Right cardiac atrium (tissue), 1 donor: ENCODE measurements around the genes MS4A4A and MS4A15.

GRCh38 chr11:59145410-59145810 is 2.8 kb downstream of the FAM111A start:
- PRO-cap: no peak

DNA sequence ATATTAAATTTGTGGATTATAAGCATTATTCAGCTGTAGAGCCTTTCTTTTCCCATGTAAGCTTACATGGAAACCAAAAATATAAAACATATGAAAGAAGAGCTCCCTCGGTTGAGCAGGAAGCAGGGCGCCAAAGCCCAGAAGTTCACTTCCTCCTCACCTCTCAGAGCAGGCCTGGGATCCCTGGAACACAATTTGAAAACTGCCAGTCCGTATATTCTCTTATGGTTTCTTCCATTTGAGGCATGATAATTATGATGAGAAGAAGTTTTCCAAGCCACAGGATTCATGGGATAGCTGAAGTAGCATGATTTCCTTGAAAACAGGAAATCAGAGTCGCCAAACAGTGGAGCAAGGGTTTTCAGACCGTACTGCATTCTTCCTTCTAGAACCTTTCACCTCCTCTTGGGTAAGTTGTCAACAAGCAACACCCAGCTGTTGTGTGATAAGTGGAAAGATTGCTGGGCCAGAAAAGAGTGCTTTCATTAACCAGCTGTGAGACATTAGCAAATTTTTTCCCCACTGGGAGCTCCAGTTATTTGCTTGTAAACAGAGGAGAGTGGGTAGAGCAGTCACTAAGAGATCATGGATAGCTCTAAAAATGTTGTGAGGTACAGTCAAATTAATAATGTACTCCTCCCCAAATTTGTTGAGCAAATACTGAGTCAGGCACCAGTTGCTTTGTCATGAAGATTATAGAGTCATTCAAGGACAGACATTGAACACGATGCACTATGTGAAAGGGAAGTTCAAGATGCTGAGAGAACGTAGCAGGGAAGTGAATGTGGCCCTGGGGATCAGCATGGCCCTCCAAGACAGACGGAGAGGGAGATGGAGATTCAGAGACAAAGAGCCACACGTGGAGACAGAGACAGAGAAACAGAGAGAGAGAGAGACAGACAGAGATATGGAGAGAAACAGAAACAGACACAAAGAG is 11.7 kb upstream of the MPEG1 start:
- PRO-cap: no peak

DNA sequence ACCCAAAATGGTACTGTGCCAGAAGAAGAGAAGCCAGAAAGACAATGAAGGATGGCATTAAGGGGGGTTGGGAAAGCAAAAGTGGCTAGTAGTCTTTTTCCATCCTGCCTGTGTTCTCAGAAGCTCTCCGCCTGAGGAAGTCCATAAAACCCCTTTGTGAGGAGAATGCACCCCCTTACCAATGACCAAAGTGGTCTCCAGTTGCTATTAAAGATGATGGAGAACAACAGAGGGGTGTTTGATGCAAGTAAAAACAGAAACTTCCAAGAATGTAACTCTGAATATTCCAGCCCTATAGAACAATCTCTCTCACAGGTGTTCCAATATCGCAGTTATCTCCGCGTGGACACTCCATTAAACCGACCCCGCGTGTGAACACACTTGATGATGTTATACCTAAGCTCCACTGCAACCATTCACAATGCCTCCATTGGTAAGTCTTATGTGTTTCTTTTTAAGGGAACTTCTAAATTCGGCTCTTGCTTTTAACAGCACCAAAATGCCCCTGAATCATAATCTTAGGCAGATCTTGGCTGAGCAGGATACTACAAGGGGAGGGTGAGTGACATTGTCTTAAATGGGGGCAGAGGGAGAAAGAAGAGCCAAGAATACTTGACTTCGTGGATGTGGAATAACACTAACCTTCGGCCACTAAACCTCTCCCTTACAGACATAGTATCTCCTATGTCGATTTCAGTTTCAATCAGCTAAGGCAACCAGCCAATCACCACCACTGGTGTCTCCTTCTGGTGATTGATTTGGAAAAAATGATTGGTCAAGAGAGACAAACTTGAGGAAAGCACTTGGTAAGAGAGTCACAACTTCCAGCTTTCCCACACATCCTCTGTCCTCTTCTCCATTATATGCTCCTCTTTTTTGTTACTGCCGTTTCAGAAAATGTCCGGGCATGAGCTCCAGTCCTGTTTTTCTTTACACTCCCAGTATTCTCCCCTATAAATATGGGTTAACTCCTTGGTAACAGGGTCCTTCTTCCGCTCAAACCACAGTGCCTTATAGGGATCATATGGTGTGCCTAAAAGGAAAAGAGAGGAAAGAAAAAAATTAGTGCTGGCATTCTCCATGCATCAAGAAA is 39.5 kb downstream of the OSBP start:
- PRO-cap: no peak

GRCh38 chr11:59706719-59707437 is 6.8 kb downstream of the OR10V1 start:
- PRO-cap: no peak

GRCh38 chr11:59891473-59892138 is 13.0 kb downstream of the OOSP3 start:
- PRO-cap: no peak

DNA sequence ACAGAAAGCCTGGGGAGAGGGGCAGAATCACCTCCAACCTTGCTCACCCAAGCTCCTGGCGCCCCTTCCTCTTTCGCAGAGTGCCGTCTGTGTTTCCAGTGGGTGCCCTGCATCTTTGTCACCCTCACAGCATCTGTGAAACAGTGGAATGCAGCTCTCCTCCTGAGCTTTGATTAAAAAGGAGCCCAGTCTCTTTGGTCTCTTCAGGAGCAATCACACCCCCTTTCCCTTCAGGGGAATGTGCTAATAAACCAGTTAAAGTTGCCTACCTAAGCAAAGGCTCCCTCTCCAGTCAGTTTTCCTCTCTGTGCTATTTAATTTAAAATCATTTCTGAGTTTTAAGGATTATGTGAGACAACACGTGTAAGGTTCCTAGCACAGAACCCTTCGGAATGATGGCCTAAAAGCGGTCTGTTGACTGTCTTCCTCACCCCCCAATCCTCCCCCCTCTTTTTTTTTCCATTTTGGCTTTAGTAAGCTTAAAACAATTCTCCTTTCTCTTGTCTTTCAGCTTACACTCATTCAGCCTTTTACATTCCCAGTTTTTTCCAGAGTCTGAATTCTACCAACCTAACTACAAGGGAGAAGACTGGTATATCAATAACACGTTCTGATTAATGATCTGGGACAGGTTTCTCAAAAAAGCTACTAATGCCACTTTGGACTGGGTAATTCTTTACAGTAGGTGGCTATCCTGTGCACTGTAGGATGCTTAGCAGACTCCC is 1.6 kb upstream of the MS4A6A start:
- PRO-cap: no peak

- PRO-cap: no peak
Observed at GRCh38 chr11:60280284-60280947, at the start of gene MS4A4A. Gene MS4A4A, plus strand, starts transcription at chr11:60280666.

DNA sequence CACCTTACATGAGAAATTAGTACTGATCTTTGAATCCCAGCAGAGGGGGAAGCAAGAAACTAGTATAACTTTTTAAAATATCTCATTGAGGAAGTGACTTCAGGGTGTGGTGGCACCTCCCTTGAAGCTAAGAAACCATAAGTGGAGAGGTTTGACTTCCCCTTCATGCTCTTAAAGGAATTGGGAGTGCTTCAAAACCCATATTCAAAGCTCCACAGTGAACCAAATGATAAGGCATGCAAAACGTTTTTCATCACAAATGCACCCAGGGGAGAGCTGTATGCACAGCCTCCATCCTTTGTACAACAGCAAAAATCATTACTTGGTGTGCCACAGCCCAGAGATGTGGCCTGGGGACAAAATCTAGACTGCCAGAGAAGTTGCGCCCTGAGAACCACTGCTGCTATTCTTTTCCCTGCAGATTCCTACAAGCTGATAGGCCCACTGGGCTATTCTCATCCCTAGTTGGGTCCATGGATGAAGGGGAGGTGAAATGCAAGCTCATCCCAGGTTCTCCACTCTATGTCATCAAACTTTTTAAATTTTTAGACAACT is 659 bp downstream of the MS4A14 start:
- PRO-cap: no peak

DNA sequence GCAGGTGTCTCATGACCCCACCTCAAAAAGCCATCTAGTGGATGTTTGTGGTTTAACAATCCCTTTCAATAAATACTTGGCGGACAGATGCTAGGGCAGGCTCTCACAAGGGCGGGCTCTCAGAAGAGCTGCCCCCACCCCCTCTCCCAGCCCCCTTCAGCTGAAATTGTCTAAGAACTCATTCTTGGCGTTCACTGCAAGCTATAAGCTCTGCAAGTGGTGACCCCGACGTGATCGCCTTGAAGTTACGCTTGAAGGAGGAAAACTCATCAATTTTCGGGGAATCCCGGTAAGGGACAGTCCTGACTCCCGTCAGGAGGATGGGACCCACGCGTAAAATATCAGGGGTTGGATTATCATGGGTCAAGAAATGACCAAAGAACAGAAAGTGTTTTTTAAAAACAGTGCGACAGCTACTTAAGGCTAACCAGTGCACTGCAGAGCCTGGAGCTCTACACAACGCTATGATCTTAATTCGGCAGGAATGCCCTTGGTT is at the start of gene MS4A15:
TSS of gene MS4A15 (plus strand) at position 98 of the 496 bp plus-strand sequence.
- PRO-cap: no peak

- PRO-cap: no peak
Observed at GRCh38 chr11:60759261-60760009, 2.8 kb downstream of the MS4A15 start.

GRCh38 chr11:60763201-60763455 is 6.5 kb downstream of the MS4A15 start:
- PRO-cap: no peak

- PRO-cap: no peak
Observed at GRCh38 chr11:60852567-60853084, 3.1 kb downstream of the PTGDR2 start.

DNA sequence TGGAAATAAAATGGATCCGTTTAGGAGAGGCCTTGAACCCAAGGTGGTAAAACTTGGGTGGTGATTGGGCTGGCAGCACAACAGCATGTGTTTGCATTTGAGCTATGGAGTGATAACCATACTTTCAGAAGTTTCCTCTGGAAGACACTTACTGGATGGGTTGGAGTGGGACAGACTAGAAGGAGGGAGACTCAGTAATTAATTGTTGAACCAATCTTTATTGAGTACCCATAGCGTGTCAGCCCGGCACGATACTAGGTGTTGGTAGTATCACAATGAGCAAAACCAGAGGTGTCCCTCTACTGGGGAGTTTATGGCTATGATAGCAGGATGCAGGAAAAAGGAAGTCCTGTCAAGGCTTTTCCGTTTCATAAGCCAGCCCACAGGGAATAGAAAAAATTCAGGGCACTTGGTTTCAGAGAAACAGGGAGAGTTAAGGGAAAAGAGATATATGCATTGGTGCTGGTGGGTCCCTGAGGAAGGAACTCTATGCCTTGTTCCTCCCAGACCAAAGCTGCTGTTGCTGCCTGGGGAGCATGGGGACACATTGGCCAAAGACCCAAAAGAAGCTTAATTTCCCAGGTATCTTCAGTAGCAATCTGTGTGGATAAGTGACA is 3.0 kb upstream of the TMEM109 start:
- PRO-cap: no peak

DNA sequence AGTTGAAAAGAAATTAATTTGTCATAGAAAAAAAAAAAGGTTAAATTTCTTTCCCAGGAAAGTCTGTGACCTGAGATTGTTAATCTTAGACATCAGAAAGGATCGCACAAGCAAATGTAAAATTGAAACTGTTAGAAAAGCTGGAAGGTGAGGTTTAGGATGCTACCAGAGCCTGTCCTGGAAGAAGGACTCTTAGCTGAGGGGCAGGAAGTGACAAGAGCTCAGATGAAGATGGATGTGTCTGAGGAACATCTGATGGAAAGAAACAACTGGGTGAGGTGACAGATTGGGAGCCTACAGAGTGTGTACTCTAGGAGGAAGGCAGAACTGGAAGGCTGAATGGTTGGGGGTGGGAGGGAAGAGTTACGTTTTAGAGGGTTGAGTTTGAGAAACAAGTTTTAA is 2.0 kb upstream of the TMEM109 start:
- PRO-cap: no peak

DNA sequence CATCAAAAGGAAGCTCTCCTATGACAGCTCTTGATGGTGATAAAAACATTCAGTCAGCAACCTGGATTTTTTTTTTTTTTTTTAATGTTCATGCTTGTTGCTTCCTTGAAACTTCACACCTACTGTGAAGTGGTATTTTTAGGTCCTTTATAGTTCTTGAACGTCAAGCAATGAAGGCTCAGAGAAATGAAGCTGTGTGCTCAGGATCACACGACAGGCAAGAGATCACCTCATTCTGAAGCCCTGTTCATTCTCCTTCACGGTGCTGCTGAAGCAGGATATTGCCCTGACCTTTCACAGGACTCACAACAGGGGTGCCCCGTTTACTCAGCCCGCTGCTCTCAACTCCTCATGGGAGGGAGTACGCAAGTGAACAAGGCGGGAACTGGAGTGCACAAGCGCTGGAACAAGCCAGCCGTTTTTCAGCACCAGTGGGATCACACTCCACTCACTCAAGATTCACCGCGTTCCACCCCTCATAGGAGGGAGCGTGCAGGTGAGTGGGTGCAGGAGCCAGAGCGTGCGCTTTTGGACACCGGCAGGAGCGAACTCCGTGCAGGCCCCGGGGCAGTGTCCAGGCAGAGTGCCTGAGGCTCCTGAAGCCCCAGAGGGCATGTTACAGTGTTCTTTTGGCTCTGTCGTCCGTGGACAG is 1.5 kb upstream of the TMEM109 start:
- PRO-cap: no peak

DNA sequence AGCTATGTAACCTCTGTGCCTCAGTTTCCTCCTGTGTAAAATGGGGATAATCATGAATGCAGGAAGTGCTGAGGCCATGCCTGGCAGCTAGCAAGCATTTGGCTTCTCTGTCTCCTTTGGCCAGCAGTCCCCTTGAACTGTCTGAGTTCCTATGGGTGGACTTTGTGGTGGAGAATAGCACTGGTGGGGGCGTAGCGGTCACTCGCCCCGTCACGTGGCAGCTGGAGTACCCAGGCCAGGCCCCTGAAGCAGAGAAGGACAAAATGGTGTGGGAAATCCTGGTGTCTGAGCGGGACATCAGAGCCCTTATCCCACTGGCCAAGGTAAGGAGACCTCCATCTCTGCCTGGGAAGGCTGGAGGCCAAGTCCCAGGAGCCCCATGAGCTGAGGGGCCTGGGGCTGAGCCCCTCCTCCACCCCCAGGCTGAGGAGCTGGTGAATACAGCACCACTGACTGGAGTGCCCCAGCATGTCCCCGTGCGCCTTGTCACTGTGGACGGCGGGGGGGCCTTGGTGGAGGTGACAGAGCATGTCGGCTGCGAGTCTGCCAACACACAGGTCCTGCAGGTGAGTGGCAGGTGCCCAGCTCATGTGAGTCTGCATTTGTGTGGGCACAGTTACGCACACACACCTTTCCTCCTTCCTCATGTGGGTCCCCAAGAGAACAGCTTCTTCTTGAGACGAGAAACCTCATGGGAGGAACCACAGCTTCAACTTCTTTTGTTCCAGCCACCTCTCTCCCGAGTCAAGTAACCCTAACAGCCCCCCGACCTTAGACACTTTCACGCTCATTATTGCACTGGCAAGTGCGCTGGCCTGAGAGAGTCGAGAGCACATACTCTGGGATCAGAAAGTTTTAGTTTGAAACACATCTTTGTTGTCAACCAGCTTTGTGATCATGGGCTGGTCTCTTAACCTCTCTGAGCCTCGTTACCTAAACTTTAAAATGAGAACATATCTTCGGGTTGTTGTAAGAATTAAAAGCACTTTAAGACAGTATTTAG is 7.6 kb downstream of the TMEM132A start:
- PRO-cap: no peak

- PRO-cap: no peak
Observed at GRCh38 chr11:60936220-60936897, 12.1 kb downstream of the TMEM132A start.

- PRO-cap: no peak
Observed at GRCh38 chr11:60940871-60941475, 11.0 kb downstream of the SLC15A3 start.

DNA sequence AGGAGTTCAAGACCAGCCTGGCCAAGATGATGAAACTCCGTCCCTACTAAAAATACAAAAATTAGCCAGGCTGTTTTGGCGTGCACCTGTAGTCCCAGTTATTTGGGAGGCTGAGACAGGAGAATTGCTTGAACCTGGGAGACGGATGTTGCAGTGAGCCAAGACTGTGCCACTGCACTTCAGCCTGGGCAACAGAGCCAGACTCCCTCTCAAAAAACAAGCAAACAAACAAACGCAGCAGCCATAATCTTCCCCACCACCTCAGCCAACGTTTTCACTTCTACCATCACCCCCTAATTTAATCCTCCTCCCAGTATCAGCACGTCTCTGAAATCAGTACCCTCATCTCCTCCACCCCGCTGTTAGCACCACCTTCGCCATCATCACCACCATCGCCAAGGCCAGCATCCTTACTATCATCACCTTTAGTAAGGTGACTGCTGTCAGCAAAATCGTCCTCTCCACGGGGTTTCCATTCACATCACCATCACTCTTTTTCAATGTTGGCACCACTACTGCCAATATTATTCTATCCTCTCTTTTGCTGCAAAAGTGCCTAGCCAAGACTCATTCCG is 7.9 kb downstream of the SLC15A3 start:
- PRO-cap: no peak

GRCh38 chr11:60946547-60947029 is 5.4 kb downstream of the SLC15A3 start:
- PRO-cap: no peak